GM12892 (cell line): ENCODE measurements around the genes DCDC2C and CMPK2.

- RRBS = no CpG with 5 or more reads among the region's 22 CpGs
Observed at GRCh38 chr2:3465575-3466500, 53.5 kb downstream of the ADI1 start.

DNA sequence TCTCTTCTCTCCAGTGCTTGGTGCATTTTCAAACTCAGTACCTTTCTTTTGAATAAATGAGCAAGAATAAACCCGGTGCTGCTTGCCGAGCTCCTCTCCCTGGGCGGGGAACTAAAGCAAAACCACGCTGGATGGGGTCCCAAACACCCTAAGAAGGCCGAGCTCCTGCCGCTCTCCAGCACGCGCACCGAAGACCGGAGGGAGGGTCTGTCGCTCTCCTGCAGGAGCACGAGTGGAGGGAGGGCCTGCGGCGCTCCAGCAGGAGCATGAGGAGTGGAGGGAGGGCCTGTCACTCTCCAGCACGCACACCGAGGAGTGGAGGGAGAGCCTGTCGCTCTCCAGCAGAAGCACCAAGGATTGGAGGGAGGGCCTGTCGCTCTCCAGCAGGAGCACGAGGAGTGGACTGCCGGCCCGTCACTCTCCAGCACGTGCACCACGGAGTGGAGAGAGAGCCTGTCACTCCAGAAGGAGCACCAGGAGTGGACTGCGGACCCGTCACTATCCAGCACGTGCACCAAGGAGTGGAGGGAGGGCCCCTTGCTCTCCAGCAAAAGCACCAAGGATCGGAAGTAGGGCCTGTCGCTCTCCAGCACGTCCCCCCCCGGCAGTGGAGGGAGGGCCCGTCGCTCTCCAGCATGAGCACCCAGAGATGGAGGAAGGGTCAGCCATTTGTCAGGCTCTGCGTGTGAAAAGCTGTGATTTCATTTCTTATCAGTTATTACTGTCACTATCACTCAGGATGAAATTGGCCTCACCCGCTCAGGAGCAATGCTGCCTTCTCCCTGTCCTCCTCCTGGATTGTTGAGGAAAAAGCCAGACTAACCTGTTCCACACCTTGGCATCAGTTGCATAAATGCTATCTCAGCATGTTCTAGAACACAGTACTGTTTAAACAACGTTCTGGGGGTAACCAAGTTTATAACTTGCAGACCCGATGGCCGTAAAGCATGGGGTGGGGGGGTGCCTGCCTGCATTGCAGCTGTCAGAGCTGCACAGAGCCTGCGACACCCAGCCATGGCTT lies 36.0 kb downstream of the ADI1 start:
- RRBS = no CpG with 5 or more reads among the region's 38 CpGs

DNA sequence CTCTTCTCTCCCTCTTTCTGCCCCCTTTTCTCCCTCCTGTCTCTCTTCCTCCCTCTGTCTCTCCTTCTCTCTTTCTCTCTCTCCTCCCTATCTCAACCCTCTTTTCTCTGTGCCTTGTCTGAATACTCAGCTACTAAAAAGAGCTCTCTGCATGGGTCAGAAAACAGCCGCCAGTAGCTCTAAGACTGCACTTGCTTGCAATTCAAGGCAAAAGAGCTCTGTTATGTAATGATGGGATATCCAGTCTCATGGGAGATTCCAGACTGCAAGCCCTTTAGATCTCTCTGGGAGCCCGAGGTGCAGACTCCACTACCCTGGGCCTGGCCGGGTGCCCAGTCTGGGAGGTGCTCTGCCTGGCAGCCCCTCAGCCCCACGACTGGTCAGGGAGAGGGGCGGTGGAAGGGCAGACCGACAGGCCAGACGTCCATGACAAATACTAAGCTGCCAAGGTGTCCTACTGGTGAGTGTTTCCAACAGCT lies 5.5 kb upstream of the ADI1 start:
- RRBS = no CpG with 5 or more reads among the region's 7 CpGs

GRCh38 chr2:3536731-3537168 lies 17.4 kb upstream of the ADI1 start:
- RRBS = no CpG with 5 or more reads among the region's 9 CpGs

GRCh38 chr2:3597000-3597977 lies 2.4 kb downstream of the COLEC11 start:
- RRBS = no CpG with 5 or more reads among the region's 22 CpGs

- RRBS = 34% methylated on average over 23 of the region's 94 CpGs
Observed at GRCh38 chr2:3703352-3704037, at the start of gene DCDC2C. Gene DCDC2C (plus strand): TSS chr2:3703575.

- RRBS = no CpG with 5 or more reads among the region's 8 CpGs
Observed at GRCh38 chr2:3901985-3902602, 198.7 kb downstream of the DCDC2C start.

GRCh38 chr2:6476309-6476590 lies 389.5 kb downstream of the CMPK2 start:
- RRBS = no CpG with 5 or more reads among the region's 2 CpGs

DNA sequence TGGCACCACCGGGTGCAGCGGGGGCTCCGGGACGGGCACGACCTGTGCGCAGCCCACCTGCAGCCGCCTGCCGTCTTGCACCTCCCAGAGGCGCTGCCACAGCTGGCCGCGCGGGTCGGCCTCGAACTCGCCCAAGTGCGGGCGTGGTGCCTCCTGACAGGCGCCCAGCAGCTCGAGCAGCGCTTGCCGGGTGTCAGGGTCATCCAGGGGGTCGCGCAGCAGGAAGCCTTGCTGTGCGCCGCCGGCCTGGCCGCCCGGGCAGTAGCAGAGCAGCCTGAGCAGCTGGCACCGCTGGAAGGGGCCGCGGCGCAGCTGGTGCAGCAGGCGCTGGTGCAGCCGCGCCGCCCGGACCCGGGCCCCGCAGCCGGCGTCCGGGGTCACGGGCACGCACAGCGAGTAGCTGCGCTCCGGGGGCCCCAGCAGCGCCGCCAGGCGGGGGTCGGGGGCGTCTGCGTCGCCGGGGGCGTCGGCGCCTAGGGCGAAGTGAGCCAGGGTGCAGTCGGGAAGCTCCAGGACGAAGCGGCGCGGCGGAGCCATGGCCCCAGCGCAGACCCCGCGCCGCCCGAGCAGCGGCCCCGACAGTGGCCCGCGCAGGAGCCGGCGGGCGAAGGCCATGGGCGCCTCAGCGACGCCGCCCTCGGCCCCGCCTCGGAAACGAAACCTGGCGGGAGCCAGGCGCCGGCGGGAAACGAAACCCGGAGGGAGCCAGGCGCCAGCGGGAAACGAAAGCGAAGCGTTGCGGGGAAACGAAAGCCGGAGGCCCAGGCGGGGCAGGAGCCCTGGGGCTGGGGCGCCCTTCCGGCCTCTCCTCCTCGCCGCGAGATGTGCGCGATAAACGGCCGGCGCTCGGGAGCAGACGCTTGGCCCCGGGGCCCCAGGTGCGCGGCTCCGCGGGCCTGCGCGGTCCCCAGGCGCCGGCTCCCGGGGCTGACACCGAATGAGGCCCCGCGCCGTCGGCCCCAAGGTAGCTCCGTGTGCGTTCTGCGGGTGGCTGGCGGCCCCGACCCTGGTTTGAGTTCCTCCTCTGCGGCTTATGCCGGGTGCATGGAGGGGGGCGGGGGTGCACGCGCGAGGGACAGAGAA lies at the start of gene CMPK2:
CMPK2 (minus strand) TSS at position 826 of the 1,083 bp plus-strand sequence.
- RRBS = 1% methylated on average over 58 of the region's 138 CpGs

DNA sequence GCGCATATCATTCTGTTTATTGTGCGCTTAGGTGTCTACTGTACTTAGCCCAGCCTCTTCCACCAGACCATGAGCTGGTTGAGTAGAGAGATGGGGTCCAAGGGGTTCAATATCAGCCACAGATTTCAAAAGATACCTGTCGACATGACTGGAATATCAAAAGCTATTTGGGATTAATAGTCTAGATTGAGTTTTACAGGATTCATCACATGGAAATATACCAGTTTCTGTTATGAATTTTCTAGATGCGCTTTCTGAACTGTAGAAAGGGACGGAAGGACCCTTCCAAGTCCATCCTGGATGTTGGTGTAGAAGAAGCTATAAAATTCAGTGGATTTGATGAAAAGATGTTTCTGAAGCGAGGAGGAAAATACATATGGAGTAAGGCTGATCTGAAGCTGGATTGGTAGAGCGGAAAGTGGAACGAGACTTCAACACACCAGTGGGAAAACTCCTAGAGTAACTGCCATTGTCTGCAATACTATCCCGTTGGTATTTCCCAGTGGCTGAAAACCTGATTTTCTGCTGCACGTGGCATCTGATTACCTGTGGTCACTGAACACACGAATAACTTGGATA lies 18.0 kb downstream of the RSAD2 start:
- RRBS = no CpG with 5 or more reads among the region's 11 CpGs

- RRBS = no CpG with 5 or more reads among the region's 25 CpGs
Observed at GRCh38 chr2:7017705-7018515, 100.7 kb downstream of the RNF144A start.

DNA sequence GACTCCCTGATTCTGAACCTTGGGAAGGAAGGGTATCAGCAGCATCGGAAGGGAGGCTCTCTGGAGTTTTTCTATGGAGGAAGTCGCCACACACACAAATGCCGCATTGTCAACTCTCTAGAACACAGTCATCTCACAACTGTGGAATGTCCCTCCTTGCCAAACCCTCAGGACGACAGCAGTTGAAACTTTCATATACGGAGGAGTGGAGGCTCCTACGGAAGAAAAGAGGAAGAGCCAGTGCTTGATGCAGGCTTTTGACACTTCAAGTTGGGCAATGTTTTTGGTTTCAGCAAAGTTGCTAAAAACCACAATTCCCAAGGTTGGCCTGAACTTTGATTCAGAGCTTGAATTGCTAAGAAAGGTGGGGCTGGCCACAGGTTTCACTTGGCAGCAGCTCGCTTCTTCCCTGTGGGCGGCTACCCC lies 856.1 kb downstream of the RNF144A start:
- RRBS = no CpG with 5 or more reads among the region's 8 CpGs

- RRBS = no CpG with 5 or more reads among the region's 2 CpGs
Observed at GRCh38 chr2:7978468-7978699, 703.5 kb upstream of the ID2 start.

DNA sequence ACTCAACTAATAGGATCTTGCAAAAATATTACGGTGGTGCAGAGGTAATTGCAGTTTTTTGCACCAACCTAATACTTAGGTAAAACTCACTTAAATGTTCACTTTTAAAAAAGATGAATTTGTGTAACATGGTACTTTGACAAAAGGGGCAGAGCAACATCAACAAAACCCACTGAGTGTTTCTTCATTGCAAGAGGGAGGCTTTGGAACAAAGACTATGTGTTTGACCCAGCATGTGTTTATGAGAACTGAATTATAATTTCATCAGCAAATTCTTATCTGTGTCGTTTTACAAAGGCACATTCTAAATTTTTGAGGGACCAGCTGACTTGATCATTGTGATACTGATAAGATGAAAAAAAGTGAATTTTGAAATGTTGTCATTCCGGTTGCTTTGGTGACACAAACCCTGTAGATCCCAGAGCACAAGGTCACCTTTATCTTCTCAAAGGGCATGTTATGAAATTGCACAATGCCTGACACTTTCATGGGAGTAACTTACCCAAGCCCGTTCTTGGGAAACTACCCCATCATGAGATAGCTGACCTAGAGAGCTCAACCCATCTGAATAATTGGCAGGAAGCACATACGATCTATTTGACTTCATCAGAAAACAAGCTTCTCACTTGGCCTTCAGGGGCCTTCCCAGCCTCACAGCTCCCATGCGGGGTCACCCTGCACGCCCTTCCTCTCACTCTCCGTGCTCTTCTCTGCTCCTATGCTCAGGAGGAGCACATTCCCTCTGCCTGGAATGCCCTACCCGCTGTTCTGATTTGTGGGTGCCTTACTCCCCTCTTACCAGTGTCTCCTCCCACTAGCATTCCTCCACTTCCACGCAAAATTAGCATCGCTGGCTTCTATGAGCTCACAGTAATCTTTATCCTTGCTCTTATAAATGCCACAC lies 556.1 kb upstream of the ID2 start:
- RRBS = no CpG with 5 or more reads among the region's 11 CpGs

DNA sequence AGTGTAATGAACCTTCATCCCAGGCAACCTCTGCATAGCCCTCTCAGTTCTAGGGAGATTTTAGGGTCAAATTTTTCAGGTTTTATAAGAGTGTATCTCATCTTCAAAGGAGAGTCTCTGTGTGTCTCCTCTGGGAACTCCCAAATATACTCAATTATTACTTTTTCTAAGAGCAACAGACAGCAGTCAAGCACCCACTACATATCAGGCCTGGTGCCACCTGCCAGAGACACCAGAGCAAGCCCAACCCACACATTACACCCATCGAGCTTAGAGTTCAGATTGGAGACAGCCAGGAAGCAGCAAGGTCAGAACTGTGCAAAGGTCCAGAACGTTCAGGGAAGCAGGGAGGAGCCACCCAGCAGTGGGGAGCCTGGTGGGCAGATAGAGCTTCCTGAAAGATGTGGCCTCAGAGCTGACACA lies 440.7 kb upstream of the ID2 start:
- RRBS = no CpG with 5 or more reads among the region's 2 CpGs

DNA sequence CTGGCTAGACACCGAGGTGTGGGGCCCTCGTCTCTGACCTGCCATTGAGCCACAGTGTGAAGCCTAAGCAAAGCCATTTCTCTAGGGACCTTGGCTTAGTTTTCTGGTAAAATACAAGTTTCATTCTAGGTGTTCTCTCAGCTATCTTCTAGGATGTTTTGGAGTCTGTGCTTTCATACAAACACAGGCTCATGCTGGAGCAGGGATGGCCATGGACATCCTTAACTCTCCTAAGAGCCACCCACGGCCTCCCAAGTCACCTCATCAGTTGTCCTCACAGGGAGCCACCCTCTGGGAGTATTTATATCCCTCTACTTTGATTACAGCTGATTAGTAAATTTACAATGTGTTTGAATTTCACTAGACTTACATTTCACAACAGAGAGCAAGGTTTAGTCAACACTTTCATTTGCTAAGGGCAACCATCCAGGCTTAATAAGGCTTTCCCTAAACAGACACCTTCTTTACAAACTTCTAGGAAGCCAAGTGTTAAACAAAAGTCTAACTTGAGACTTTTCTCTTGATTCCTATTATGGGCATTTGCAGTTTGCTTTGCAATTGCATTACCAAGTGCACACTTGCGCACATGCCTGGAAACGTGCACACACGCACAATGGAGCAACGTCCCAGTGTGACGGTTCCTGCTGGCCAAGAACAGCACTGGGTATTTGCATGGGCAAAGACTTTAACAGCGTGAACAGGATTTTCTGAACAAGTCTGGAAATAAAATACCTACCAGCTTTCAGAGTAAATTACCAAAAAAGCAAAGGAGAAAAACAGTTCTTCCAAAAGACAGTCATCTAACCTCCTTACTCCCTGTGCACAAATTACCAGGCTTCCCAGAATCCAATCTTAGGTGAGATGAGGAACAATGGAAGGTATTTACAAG lies 376.5 kb upstream of the ID2 start:
- RRBS = no CpG with 5 or more reads among the region's 9 CpGs

DNA sequence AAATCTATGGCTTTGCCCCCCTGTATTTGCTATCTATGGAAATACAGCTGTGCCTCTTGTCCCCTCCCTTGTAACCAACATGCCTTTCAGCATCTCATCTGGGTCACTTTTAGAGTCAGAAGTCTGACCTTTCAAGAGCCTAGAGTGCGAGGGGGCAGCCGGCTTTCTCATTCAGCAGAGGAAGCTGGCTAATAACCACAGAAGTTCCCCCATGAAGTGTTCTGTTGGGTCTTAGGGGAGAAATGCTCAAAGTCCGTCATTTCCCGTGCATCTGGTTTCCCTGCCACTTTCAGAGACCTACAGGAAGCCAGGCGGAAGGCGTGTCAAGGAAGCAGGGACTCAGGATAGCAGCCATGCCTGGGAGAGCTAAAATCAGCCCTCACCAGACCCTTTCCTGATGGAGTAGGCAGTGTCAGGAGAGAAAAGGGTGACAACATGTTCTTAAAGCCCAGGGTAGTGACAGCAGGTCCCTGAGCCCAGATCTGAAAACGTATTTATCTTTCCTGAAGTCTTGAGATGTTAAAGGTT lies 301.8 kb upstream of the ID2 start:
- RRBS = no CpG with 5 or more reads among the region's 7 CpGs

- RRBS = no CpG with 5 or more reads among the region's 18 CpGs
Observed at GRCh38 chr2:8626920-8627573, 54.8 kb upstream of the ID2 start.

DNA sequence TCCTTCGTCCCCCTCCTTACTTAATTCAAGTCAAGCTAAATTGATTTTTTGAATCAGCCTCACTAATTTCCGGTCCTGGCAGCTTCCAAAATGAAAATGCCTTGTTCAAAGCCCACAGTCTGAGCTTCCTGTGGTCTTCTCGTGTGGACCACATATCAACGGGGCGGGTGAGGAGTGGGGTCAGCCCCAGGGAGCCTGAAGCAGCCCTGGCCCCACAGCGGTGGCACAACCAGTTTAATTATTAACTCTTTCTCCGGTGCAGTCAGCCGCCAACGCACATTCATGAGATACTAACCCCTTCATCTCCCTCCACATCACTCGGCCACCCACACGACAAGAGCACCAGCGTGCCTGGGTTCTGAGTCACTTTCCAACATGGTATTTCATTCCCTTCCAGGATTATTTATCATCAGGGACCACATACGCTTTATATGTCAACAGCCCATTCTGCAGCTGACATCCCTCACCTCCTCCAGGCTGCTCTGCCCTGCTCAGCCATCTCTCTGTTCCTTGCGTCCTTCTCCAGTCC lies 48.1 kb upstream of the ID2 start:
- RRBS = no CpG with 5 or more reads among the region's 14 CpGs

- RRBS = no CpG with 5 or more reads among the region's 5 CpGs
Observed at GRCh38 chr2:8679609-8679844, 2.3 kb upstream of the ID2 start.